Esophagus muscularis mucosa (tissue), 4 donors: ENCODE measurements around a stretch of chr17.

GRCh38 chr17:81093981-81094576, 59.1 kb downstream of the BAIAP2 start:
- PRO-cap = no peak
- RAMPAGE, long total RNA, 4 experiments = no peak in any of the 4 experiments

GRCh38 chr17:81097358-81097794, 62.4 kb downstream of the BAIAP2 start:
- PRO-cap = bidirectional peak, plus-strand start at chr17:81097589, minus-strand start at chr17:81097420
- RAMPAGE, long total RNA, 4 experiments = no peak in any of the 4 experiments

- PRO-cap = no peak
- RAMPAGE, long total RNA, 4 experiments = no peak in any of the 4 experiments
Measured at GRCh38 chr17:81116760-81117187, 48.5 kb upstream of the PVALEF start.

DNA sequence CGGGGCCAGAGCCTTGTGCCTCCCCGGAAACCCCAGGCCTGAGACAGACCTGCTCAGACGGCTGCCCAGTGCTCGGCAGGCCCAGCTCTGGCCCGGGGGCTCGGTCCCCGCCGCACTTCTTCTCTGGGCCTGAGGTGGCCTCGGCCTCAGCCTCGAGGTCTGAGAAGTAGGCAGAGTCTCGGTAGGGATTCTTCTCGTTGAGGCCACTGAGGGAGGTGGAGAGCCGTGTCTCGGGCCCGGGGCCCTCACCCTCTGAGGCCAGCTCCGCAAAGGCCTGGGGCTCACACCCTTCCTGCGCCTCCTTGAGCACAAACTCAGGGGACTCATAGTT, 44.6 kb upstream of the PVALEF start:
- PRO-cap = no peak
- RAMPAGE, long total RNA, 4 experiments = no peak in any of the 4 experiments

DNA sequence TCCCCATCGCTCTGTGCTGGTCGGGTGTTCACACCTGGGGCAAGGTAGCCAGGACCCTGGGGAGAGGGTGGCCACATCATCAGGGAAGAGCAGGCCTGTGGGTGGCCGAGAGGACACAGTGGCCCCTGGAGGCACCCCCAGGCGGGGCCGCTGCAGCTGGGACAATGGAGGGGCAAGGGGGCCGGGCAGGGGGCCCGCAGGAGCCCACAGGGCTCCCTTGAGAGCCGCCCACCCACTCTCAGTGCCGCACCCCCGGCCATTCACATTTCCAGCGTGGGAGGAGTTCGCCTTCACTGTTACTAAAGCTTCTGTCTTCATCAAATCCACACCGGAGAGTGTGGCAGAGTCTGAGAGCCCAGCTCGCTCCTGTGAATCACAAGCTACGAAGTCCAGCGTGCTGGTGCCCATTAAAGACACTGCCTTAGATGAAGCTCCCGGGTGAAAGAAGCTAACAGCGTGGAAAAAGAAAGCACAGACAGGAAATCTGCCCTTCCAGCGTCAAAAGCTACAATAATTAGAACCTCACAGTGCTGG, 20.9 kb upstream of the PVALEF start:
- PRO-cap = no peak
- RAMPAGE, long total RNA, 4 experiments = no peak in any of the 4 experiments

- PRO-cap = no peak
- RAMPAGE, long total RNA, 4 experiments = no peak in any of the 4 experiments
Measured at GRCh38 chr17:81155241-81155440, 10.2 kb upstream of the PVALEF start.

GRCh38 chr17:81190409-81191625, 24.8 kb upstream of the AATK start:
- PRO-cap = no peak
- RAMPAGE, long total RNA, 4 experiments = no peak in any of the 4 experiments

DNA sequence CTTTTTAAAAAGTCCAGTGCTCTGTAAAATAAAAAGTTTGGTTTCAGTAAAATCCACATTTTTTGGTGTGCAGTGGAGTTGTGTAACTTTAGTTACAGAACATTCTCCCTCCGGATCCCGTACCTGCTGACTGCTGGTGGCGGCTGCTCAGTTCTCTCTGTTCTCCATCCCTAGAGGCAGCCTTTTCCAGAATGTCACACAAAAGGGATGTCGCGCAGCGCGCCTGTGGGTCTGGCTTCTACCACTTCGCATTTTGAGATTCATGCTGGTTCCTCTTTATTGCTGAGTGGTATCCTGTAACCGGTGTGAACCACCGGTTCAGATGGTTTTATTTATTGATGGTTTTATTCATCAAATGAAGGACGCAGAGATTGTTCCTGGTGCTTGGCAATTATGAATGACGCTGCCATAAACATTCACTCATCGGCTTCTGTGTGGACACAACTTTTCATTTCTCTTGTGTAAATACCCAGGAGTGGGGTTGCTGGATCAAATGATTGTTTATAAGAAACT, 1.0 kb upstream of the CEP131 start:
- PRO-cap = no peak
- RAMPAGE, long total RNA, 4 experiments = no peak in any of the 4 experiments

- PRO-cap = no peak
- RAMPAGE, long total RNA, 4 experiments = no peak in any of the 4 experiments
Measured at GRCh38 chr17:81258133-81258785, 19.1 kb downstream of the NDUFAF8 start.

GRCh38 chr17:81487716-81488256, 24.8 kb downstream of the ACTG1 start:
- PRO-cap = bidirectional peak, plus-strand start at chr17:81488105, minus-strand start at chr17:81487974
- RAMPAGE, long total RNA, 4 experiments = no peak in any of the 4 experiments

- PRO-cap = no peak
- RAMPAGE, long total RNA, 4 experiments = no peak in any of the 4 experiments
Measured at GRCh38 chr17:81508970-81509965, 3.3 kb downstream of the ACTG1 start.

DNA sequence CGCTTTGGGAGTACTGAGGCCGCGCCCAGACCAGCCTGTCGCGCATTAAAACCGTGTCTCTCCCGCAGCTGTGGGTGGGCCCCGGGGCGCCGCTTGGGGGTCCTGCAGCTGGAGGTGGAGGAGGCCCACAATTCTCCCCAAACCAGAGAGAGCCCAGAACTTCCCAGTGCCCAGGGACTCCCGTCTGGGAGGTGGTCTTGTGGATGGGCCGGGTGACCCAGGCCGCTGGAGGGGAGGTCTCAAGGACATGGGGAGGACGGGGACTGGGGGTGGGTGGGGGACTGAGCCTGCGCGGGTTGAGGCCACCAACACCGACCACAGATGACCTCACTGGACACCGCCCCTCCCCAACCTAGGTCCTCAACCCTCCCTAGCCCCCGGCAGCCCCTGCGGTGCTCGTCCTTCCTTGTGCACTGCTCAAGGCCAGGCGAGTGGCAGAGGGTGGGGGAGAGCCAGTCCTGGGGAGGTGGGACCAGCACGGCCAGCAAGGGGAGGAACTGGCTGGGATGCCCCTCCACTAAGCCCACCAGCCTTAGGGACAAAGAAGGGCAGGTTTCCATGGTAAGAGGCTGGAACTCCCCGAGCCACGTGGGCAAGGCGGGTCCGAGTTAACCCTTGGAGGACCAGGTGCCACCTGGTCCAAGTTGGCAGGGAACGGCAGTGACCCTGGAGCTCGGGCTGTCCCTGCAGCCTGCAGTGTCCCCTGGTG, 9.0 kb downstream of the FSCN2 start:
- PRO-cap = no peak
- RAMPAGE, long total RNA, 4 experiments = no peak in any of the 4 experiments

DNA sequence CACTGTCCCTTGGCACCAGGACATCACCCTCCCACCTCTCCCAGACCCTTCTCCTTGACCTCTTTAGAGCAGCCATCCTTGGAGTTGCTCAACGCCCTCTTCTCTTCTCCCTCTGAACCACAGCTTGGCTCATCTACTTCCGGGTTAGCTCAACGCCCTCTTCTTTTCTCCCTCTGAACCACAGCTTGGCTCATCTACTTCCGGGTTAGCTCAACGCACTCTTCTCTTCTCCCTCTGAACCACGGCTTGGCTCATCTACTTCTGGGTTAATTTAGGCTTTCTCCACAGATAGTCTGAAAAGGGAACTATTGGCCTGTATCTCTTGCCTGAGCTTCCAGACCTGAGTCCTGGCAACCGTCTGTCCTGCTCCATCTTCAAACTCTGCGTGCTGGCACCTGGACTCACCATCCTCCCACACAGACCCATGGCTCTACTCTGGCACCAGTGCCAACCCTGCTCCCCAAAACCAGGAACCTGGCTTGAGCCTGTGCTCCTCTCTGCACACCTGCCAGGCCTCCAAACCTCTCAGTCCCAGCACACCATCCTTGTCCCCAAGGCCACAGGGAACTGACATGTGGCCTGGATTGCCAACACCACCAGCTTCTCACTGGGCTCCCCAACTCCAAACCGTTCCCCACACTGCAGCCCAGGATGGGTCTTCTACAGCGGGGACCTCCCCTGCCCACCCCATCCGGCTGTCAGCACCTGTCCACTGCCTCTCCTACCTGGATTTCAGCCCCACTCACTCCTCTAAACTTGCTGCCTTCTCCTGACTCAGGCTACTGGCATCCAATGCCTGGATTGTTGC, 25.4 kb upstream of the FAAP100 start:
- PRO-cap = no peak
- RAMPAGE, long total RNA, 4 experiments = no peak in any of the 4 experiments

- PRO-cap = no peak
- RAMPAGE, long total RNA, 4 experiments = no peak in any of the 4 experiments
Measured at GRCh38 chr17:81628936-81629431, 7.9 kb downstream of the NPLOC4 start.

DNA sequence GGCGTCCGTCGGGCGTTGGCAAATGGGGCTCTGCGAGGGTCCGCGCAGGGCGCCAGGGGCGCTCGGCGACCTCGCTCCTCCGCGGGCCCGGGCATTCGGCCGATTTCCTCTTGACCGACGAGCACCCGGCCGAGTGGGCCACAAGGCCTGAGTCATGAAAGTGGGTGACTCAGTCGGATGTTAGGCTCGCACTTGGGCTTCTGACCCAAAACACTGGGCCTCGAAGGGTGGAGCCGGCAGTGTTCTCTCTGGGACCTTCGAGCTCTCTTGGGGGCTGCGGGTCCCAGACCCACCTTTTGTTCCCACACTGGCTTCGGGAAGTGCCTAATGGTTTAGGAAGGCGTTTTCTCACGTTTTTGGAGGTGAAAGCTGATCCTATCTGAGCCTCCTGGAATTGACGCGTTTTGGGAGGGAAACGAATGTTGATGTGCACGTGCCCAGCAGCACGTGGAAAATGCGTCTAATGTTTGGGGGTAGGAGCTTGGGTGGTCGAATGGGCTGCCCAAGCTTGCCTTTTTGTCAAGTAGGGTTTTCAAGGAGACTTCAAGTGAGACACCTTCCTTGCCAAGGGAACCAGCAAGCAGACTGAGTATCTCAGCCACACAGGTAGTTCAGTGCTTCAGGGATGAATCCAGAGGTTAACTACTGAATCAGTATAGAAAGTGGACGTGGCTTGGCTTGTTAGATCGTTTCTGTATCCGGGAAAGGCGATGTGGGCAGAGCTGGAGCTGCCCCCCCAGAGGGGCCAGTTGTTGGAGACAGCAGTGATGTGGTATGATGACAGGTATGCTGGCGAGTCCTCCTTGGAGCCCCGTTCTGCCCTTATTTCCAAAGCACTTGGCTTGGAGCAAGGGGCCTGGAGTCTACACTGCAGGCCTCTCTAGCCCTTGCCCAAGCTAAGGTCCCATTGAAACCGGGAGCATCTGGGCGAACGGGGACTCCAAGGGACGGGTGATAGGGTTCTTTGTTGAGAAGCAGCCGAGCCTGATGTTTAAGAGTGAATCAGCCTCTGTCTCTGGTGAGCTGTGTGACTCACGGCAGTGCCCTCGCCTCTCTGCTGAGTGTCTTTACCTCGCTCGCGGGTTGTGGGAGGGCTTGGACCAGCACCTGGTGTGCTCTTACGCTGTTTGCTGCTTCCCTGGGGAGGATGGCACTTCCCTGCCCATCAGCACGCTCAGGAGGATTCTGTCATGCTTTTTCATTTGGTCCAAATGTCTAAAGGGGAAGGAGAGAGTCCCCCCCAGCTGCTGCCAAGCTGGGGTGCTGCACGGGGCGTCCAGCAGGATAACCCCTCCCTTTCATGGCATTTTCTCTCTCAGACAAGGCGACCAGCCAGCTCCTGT, 946 bp downstream of the HGS start:
- PRO-cap = no peak
- RAMPAGE, long total RNA, 4 experiments = no peak in any of the 4 experiments

GRCh38 chr17:81840719-81841265, 5.9 kb upstream of the PPP1R27 start:
- PRO-cap = no peak
- RAMPAGE, long total RNA, 4 experiments = no peak in any of the 4 experiments

DNA sequence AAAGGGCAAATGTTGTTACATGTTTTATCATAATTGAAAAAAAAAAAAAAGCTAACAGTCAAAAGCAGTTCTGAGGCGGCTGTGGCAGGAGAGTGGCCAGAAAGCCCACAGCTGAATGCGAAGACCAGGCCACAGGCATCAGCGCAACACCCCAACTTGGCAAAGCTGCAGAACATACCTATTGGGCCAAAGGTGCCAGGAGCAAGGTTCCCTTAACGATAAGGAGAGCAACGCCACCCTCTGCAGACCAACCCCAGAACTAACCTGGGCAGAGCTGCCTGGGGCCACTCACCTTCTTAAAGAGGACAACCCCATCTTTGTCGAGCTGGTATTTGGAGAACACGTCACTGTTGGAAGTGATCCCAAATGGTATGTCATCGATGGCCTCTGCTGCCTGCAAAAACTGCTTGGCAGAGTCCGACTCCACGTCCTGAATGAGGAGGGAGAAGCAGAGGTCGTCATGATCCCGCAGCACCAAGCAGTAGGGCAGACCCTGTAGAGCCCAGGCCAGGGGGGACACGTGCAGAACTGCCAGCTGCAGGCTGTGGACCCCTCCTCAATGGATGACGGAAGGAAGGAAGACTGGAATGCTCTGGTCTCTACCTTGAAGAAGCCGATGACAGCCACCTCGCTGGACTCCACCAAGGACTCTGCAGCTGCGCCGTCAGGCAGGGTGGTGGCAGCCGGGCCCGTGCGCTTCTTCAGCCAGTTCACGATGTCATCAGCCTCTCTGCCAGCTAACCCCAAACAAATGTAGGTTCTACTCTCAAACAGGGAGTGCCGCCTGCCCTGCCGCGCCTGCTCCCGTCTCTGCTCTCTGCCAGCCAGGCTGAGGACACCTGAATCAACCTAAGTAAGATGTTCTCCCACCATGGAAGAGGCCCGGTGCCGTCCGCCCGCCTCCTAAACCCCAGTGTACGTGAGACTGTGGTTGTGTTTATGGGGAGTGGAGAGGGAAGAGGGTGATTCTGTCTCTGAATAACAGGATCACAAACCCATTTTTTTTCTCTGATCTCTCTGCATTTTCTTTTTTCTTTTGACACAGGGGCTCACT, 5.2 kb downstream of the P4HB start:
- PRO-cap = no peak
- RAMPAGE, long total RNA, 4 experiments = start-site peak on the minus strand in 1 of 4 experiments, centred at position 325 of the sequence, 48 reads per replicate

- PRO-cap = no peak
- RAMPAGE, long total RNA, 4 experiments = no peak in any of the 4 experiments
Measured at GRCh38 chr17:81859034-81859419, 1.3 kb downstream of the P4HB start.

DNA sequence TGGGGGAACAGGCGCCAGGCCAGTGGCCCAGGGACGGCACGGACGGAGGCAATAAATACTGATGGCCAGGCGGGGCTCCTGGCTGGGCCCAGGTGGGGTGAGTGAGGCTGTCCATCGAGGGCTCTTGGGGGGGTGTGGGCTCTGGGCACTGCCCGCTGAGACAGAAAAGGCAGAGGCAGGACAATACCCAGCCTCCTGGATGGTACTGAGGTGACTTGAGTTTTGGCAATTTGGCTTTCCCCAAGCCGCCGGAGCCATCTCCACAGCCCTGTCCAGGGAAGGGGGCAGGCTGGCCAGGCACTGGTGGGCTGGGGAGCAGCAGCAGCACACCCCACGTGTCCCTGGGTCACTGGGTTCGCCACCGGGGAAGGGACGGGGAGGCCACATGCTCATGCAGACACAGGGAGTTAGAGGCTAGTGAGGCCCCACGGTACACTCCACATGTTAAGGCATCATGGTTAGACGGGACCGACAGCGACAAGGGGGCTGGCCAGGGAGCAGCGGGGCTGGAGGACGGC, 3.2 kb downstream of the ARHGDIA start:
- PRO-cap = no peak
- RAMPAGE, long total RNA, 4 experiments = start-site peak on the plus strand in 1 of 4 experiments, centred at position 131 of the sequence, 20 reads per replicate

GRCh38 chr17:81880600-81881295, 9.6 kb upstream of the ARHGDIA start:
- PRO-cap = no peak
- RAMPAGE, long total RNA, 4 experiments = no peak in any of the 4 experiments